Penis (tissue), 1 donor: ENCODE measurements around the genes TBXT and RNASET2.

DNA sequence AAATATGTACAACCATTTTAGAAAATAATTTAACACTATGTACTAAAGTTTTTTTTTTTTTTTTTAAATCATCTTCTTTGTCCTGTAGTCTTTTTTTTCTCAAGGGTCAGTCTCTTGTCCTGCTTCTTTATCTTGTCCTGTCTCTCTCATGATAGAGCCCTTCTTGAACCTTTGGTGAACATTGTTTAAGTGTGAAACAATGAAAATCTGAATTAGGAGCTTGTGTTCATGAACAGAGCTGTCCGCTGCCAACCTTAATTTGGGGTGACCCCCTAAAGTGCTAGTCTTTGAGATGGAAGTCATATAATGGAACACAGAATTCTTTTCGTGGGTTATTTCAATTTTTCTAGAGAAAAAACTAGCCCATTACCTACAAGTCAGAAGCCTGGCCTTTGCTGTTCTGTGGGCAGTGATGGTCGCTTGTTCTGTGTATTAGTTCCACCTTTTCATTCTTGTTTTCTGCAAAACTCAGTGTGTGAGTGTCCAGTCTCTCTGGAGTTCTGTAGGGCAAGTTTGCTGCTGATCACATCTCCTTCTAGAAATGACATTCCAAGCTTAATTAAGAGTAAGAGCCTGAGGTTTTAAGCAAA is 61.8 kb downstream of the QKI start:
- PRO-cap = no peak

DNA sequence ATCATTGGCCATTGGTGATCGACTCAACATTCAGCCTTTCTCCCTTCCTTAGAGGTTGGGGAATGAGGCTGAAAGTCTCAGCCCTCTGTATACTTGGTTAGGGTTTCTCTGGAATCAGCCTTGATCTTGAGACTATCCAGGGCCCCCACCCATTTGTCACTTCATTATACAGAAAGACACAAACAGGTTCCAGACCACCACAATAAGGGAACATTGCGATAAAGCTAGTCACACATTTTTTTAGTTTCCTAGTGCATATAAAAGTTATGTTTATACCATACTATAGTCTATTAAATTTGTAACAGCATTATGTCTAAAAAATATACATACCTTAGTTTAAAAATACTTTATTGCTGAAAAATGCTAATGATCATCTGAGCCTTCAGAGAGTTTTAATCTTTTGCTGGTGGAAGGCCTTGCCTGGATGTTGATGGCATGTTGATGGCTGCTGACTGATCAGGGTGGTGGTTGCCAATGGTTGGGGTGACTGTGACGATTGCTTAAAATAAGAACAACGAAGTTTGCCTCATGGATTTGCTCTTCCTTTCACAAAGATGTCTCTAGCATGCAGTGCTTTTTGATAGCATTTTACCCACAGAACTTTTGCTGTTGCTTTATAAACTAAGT is 68.4 kb downstream of the QKI start:
- PRO-cap = no peak

DNA sequence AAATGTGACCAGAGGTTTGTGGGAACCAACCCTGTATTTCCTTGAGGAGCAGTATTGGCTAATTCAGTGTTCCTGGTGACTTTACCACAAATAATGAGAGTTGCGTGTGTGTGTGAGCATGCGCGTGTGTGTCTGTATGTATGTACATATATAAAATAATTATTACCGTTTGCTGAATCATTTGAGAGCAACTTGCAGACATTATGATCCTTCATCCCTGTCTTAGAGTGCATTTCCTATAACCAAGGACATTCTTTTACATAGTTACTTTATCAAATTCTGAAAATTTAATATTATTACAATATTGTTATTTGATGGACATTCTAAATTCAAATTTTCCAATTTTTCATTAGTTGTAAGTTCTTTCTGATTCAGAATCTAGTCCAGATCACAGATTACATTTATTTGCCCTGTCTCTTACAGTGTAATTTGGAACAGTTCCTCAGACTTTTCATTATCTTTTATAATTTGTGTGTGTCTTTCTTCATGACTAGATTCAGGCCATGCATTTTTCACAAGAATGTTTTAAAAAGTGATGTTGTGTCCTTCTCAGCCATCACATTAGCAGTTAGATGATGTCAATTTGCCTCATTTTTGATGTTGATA is 80.9 kb downstream of the QKI start:
- PRO-cap = no peak

- PRO-cap = no peak
These were observed 85.6 kb downstream of the QKI start for GRCh38 chr6:163500101-163500527.

GRCh38 chr6:163526436-163526768 is 111.9 kb downstream of the QKI start:
- PRO-cap = no peak

DNA sequence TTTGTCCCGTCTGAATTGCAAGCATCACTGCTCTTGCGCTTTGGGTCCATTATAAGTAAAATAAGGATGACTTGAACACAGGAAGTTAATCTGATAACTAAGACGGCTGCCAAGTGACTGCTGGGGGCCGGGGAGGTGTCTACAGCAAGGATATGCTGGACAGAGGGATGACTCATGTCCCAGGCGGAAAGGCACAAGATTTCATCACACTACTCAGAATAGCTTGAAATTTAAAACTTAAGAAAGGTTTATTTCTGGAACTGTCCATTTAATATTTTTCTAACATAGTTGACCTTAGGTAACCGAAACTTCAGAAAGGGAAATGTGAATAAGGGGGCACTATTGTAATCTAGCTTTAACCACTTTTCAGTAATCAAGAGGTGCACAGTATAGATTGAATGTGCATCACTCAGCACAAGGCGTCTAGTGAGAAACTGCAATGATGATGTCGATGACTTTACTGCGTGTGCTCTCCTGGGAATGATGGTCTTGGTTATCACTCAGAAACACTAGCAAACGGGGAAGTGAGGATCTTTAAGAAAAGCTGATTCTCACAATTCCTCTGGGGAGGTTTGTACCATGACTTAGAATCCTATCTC is 171.4 kb downstream of the QKI start:
- PRO-cap = no peak

DNA sequence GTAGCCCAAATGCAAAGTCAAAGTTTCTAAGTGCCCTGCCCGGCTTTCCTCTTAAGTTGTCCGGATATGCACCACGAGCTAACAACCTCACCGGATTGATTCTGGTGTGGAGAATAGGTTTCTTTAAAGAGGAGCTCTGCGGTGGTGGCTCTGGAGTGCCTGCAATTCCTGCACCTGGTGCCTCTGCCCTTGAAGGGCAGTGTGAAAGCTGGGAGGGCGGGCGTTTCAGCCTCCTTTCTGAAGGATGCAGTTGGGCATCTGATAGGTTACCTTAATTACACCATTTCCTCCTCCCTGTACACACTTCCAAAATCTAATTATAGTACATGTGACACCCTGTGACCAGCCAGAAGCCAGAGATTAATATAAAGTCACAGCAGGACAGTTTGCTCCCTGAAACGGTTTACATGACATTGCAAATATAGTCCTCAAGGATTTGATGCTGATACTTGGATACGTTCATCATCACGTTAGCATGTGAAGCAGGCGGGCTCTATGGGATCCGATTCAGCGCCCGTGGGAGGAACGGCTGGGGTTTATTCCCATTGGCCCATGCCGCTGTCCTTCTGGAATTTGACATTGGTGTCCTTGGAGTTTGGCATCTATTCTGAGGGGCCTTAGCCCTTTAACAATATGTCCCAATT is 548.1 kb downstream of the QKI start:
- PRO-cap = no peak

GRCh38 chr6:165660879-165661842 is 1.9 kb downstream of the PDE10A start:
- PRO-cap = bidirectional peak, plus-strand start at chr6:165661630, minus-strand start at chr6:165661467

- PRO-cap = no peak
These were observed 162.3 kb downstream of the TBXT start for GRCh38 chr6:166005150-166005942.

DNA sequence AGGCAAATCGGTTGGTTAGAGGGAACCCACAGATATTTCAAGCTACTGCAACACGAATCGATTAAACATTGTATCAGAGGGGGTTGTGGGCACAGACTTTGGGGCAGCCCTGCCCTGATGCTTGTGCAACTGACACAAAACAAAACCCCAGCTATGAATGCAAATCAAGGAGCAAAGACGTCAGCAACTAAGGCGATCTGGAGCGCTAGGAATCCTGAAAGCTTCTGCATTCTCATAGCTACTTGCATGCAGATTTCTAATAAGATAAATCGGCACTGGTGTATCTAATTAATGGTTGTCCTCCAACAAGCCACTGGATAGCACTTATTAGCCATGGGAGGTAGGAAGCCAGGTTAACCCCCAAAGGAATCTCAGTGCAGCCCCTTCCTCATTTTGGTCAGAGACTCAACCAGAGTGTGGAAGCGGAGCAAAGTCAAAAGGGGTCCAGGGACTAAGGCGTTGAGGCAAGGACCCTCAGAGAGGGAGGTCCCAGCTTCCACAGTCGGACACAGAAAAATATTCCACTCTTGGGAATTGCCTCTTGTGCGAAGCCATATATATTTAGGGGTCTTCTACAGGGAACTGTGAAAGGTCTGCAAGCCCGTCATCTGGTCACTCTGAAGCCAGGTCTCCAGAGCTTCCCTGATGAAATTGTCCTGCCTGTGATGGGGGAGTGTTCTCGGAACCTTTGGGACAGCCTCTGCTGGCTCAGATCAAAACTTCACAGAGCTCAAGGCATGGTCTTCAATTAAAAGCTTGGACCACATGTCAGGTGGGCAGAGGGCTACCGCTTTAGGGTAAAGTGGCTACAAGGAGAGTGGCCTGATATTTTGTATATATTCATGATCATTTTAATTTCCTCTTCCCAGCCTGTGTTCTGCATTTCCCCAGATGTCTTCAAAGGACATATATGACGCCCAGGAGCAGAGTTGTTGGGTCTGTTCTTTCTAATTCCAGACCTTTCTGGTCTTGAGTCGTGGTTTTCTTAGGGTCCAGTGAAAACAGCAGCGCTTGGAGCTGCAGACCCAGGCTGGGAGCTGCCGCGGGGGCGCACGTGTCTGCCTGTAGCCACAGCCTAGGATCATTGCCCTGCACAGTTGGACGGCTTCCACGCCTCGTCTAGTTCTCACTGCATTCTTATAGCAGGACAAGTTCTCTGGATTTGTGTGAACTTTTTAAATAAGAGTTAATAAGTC is 160.7 kb downstream of the TBXT start:
- PRO-cap = bidirectional peak, plus-strand start at position 747 of the sequence, minus-strand start at position 619 of the sequence; unidirectional peak, minus-strand start at position 1,112 of the sequence

GRCh38 chr6:166097969-166098280 is 69.7 kb downstream of the TBXT start:
- PRO-cap = no peak

DNA sequence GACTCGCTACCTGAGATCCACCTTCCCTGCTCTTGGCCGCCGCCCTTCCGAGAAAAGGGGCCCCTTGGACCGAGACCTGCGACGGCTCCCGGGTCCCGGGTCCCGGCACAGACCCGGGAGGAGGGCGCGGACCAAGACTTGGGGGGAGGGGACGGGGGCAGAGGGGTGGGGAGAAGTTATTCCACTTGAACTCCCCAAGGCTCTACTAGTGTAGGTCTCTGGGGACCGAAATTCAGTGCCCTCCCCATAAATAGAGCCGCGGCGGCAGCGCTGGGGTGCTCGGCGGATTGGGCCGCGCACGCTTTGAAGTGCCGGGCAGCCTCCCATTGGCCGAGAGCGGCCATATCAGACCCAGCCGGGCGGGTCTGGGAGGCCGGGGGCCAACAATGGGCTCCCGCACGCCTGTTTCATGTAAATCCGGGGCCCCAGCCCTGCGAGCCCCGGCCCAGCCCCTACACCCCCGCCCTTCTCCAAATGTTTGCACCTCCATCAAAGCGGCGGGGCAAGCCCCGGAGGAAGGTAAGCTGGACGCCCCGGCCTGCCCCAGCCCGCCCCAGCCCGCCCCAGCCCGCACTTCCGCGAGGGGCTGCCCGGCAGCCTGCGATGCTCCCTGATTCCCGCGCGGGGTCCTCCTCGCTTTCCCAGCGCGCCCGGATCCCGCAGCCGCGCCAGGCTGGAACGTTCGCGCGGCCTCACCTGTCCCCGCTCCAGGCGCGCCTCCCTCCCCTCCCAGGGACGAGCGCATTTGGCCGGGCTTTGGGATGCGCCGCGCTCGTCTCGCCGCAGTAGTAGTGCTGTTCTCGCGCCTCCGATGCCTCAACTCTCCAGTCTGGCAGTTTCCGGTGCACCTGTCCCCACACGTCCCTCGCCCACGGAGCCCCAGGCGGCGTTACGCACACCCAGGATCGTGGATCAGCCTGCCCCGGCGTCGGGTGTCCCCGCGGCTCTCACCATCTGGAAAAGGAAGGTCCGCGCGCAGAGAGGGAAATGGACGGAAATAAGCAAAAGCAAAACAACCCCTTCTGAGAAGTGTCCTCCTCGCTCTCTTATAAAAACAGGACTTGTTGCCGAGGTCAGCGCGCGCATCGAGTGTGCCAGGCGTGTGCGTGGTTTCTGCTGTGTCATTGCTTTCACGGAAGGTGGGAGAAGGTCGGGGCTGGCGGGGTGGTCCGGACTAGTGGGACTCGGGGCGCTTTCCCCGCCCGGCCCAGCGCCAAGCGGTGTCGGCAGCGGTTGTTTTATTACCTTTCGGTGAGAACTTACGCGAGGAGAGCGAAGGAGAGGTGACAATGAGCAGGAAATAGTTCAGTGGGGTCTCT is at the start of gene TBXT:
Gene TBXT, minus strand, starts transcription at position 220 of the 1,319 bp plus-strand sequence.
- PRO-cap = no peak

GRCh38 chr6:166259356-166259960 is 48.7 kb downstream of the PRR18 start:
- PRO-cap = no peak

DNA sequence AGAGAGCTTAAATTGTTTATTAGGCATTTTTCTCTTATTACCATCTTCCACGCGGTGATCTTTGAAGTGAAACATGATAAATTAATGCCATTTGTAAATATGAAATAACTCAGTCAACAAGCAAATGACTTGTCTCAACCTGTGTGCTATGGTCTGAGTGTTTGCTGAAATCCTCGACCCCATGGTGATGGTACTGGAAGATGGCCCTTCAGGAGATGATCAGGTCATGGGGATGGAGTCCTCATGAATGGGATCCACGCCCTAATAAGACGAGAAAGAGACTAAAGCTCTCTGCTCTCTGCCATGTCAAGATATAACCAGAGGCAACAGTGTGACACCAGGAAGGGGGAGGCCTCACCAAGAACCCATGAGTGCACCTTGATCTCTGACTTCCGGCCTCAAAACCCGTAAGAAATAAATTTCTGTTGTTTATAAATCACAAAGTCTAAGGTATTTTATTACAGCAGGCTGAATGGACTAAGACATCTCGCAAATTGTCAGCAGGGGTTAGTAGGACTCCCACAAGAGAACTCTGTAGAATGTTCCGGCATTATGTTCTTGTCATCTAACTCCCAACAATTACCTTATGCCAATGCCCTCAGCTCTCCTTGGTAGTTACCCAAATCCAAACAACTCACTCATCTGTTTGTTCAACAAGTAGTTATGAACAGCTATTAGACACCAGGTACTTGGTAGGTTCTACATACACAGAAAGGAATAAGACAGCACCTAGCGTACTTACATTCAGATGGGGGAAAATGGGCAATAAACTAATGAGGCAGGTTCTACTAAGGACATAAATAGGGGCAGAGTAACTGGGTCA is 4.5 kb downstream of the SFT2D1 start:
- PRO-cap = no peak

- PRO-cap = no peak
These were observed 974 bp downstream of the SFT2D1 start for GRCh38 chr6:166341275-166341866.

DNA sequence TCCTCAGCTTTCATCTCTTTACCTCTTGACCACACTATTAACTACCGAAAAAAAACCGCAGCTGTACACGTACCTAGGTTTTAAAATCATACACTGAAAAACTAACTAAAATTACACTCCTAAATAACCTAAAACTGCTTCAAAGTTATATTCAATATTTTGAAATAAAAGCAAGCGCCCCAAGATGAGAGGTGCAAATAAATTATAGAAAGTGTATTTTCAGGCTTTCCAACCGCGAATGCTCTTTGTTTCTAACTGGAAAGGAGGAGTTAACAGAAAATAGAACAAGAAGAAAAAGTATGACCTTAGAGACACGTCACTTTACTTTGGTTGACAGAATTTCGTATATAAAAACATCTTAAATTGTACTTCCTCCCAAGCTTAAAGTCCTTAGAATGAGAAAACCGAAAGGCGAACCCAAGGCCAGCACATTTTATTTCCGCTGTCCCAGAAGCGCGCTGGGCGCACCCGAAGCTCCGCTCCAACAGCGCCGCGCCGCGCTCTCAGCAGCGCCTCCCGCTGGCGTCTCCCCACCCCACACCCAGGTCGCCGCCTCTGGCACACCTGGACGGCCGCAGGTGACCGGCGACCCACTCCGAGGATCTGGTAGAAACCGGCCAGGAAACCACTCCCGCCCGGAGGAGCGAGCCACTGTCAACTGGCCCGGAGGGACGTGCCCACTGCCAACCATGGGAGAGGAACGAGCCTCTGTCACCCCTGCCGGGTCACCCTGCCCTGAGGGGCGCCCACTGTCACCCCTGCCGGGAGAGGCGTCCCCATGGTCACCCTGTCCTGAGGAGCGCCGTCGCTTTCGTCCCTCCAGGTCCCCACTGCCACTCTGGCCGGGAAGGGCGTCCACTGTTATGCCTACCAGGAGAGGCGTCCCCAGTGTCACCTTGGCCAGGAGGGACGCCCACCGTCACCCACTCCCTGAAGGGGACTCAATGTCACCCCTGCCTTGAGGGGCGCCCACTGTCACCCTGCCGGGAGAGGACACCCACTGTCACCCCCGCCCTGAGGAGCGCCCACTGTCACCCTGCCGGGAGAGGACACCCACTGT is 934 bp downstream of the MPC1 start:
- PRO-cap = unidirectional peak, plus-strand start at position 429 of the sequence

- PRO-cap = no peak
These were observed 33.2 kb upstream of the MPC1 start for GRCh38 chr6:166415921-166416363.

- PRO-cap = no peak
These were observed 2.2 kb upstream of the RAMACL start for GRCh38 chr6:166588574-166589134.

DNA sequence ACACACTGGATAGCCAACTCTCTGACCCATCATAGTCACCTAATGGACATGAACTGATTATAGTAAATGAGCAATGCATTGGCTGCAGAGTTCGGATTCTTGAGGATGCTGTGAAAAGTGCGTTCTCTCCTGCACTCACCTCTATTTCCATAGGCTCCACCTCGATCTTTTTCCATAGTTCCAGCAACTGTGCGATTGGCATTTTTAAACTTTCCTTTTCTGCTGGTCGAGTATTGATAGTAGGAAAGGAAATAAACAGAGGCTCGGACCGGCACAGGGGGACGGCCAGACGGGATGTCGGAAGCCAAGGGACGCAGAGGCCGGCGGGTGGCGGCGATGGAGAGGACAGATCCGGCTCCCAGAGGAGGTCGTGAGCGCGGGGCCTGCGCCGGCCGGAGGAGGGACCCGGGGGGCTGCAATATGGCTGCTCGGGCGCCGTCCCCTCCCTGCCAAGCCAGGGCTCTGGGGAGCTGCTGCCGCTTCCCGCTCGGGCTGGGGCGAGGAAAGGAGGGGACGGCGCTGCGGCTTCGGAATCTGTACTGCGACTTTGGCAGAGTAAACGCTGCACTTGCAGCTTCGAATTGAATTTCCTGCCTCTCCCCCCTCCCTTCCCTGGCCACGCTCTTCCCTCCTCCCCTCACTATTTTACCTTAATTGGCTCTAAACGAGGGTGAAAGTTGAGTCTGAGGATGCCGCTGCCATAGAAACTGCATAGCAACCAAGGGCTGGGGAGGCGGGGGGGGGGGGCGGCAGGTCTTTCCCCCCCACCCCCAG is 94.2 kb downstream of the RNASET2 start:
- PRO-cap = no peak

DNA sequence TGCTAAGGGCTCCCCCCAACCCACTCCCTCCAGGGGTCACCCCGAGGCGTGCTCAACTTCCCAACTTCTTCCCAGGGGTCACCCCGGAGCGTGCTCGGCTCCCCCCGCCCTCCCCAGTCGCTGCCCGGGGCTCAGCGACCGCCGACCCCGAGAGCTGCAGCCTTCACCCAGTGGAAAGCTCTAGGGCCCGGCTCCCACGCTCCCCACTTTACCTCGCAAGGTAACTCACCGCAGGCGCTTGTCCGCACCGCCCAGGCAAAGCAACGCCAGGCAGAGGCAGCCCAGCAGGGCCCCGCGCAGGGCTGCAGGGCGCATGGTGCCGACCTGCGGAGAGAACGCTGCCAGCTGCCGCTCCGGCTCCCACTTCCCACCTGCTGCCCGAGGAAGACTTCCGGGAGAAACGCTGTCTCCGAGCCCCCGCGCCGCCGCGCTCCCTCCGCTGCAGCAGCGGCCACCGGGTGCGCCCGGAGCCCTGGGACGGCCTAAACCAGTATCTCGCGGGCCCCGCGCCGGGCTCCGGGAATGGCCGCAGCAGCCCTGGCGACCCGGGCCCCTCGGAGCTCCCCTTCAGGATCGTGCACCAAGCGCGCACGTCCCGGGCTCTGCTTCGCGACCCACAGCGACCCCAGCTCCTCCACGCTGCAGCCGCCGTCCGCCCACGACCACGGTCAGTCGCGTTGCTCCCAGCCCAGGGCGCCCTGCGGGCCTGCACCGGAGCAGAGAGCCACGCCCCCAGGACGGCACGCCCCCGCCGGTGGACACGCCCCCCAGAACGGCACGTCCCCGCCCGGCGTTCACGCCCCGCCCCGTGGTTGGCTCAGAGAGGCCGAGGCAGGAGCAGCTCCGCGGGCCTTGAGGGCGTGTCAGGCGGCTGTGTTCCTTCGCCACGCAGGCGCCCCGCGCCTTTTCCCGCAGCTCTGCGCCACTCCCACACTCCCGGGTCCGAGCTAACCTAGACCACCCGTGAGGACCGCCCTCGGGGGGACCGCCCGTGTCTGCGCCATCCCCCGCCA is at the start of gene RNASET2:
Gene RNASET2, minus strand, starts transcription at position 683 of the 1,013 bp plus-strand sequence.
- PRO-cap = bidirectional peak, plus-strand start at position 812 of the sequence, minus-strand start at position 679 of the sequence